Measurements from ENCODE around the genes TBC1D17, KLK13, LIM2 and ZNF175.

DNA sequence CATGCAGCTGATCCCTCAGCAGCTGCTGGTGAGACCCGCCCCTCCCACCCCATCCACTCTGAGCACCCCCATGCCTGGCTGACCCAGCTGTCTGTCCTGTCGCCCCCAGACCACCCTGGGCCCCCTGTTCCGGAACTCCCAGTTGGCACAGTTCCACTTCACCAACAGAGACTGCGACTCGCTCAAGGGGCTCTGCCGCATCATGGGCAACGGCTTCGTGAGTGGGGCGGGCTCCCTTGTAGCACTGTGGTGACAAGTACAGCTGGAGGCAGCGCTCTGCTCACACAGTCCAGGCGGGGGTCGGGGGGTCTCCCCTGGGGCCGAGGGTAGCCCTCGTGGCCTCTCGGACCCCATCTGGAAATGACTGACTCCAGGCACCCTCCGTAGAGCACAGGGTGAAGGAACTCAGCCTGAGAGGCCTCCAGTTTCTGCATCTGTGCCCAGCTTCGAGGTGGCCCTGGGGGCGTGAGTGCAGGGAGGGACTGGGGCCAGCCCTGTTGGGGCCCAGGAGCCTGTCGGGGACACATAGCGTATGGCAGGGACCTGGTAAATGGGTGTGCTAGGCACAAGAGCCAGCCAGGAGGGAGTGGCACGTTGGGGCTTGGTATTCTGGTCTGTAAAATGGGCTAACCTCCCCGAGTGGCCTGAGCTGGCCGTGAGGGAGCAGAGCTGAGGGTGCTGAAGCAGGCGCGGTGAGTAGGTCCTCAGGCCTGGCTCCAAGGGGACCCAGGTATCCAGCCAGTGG, 12.3 kb downstream of the PNKP start:
- PRO-cap: no peak
- RAMPAGE, long total RNA: no peak

DNA sequence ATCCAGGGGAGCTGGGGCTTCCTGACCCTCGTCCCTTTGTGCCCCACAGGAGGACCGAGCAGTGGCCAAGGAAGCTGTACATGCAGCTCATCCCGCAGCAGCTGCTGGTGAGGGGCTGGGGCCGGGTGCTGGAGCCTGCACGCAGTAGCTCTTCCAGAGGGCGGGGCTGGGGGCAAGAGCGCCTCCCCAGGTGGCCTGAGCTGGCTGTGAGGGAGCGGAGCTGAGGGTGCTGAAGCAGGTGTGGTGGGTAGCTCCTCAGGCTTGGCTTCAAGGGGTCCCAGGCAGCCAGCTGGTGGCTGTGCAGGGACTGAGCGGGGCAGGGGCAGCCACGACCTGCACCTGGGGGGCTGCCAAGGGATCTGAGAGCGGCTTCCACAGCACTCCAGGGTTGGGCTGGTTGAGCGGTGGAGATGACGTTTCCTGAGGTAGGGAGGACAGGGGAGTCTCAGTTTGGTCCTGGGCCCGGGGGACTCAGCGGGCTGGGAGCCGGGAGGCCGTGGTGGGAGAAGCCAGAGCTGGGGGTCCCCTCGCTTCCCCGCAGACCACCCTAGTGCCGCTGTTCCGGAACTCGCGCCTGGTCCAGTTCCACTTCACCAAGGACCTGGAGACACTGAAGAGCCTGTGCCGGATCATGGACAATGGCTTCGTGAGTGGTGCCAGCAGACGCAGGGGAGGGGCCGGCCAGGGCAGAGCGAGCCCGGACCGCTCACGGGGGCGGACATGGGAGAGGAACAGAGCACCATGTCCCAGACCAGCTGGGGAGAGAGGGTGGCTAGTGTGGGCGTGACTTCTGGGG, 9.2 kb downstream of the PNKP start:
- PRO-cap: no peak
- RAMPAGE, long total RNA: no peak

- PRO-cap: unidirectional peak, plus-strand start at chr19:49877702
- RAMPAGE, long total RNA: no peak
These were observed at the start of gene TBC1D17 for GRCh38 chr19:49877585-49878590. TBC1D17 (plus strand) TSS chr19:49877702.

- PRO-cap: no peak
- RAMPAGE, long total RNA: no peak
These were observed 25.1 kb downstream of the ZNF473 start for GRCh38 chr19:50050728-50051422.

- PRO-cap: no peak
- RAMPAGE, long total RNA: no peak
These were observed 57.4 kb downstream of the KCNC3 start for GRCh38 chr19:50271779-50272158.

- PRO-cap: no peak
- RAMPAGE, long total RNA: no peak
These were observed 53.4 kb downstream of the KCNC3 start for GRCh38 chr19:50275763-50276276.

DNA sequence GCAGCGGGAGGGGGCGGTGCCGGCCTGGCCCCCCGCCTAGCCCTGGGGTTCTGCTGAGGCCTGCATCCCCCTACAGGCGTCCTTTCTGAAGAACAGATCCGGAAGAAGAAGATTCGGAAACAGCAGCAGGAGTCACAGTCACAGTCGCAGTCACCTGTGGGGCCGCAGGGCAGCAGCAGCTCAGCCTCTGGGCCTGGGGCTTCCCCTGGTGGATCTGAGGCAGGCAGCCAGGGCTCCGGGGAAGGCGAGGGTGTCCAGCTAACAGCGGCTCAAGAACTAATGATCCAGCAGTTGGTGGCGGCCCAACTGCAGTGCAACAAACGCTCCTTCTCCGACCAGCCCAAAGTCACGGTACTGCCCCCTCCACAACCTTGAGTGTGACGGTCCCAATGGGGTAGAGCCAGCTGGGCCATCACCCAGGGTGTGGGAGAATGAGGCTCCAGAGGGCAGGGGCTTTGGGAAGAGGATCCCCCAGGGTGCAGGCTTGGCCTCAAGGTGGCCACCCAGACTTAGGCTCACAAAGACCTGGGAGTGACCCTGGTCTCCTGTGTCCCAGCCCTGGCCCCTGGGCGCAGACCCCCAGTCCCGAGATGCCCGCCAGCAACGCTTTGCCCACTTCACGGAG, 2.3 kb downstream of the NR1H2 start:
- PRO-cap: no peak
- RAMPAGE, long total RNA: no peak

DNA sequence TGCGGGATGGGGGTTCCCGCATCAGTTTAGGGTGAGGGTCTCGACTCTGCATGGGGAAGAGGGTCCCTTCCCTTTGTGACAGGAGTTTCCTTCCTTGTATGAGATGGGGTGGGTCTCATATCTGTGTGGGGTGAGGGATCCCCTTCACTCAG, 288 bp downstream of the MYBPC2 start:
- PRO-cap: no peak
- RAMPAGE, long total RNA: no peak

GRCh38 chr19:50461166-50461689, 15.1 kb upstream of the EMC10 start:
- PRO-cap: no peak
- RAMPAGE, long total RNA: no peak

- PRO-cap: no peak
- RAMPAGE, long total RNA: no peak
These were observed 8.6 kb upstream of the GARIN5A start for GRCh38 chr19:50485250-50485638.

DNA sequence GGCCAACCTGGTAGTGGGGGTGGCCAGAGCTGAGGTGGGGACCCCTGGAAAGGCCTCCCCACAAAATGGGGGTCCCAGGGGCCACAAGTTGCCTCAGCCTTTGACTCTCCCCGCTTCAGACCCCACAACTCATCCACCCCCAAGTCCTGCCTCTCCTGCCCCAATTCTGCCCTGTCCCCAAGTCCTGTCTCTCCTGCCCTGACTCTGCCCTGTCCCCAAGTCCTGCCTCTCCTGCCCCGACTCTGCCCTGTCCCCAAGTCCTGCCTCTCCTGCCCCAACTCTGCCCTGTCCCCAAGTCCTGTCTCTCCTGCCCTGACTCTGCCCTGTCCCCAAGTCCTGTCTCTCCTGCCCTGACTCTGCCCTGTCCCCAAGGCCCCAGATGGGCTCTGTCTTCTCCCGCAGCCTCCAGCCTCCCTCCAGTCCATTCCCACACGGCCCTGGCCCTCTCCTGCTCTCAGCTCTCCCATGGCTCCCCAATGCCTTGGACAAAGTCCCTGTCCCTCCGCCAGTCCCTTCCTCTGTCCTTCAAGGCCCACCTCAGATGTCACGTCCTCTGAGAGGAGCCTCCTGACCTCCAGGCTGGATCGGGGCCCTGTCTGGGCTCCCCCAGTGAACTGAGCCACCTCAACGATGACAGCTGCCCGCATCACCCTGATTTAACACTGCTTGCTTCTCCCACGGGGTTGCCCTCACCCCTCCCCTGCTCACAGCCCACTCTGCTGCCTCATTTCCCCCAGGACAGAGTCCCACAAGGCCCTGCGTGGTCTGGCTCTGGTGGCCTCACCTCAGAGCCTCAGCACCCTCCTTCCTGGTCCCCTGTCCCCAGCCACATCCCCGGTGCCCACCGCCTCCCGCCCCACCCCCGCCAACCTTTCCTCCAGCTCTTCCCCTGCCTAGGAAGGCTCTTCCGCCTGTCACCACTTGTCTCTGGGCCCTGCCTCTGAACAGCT, 3.0 kb downstream of the JOSD2 start:
- PRO-cap: no peak
- RAMPAGE, long total RNA: no peak

DNA sequence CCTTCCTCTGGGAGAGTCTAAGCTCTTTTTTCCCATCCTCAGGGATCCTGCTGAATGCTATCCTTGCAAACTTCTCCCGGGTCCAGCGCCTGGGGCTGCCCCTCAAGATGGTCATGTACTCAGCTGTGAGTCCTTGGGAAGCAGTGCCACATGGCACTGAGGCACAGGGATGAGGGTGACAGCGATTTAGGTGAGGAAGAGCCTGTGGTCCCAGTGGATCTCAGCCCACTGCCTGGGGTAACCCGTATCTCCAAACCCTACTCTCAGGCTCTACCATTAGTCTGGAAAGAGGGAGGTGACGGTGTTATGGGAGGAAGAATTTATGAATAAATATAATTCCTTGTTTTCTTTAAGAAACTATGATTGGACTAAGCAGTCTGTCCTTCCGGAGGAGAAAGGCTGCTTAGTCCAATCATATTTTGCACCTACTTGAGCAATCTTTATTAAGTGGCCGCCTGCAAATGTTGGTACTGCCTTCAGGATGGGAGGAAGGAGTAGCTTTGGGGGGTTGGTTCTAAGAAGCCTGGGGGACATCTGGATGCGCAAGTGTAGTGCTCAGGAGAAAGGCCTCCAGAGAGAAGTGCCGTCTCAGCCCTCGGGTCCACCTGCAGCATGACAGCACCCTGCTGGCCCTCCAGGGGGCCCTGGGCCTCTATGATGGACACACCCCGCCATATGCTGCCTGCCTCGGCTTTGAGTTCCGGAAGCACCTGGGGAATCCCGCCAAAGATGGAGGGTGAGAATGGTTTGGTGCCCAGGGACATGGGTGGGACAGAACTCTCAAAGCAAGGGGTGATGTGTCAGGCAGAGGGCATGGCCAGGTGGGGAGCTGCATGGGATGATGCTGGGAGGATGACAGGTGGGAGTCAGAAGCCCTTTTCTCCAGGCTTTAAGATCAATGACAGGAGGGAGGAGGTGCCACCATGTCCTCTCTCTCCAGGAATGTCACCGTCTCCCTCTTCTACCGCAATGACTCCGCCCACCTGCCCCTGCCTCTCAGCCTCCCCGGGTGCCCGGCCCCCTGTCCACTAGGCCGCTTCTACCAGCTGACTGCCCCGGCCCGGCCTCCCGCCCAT, 4.0 kb downstream of the ACP4 start:
- PRO-cap: no peak
- RAMPAGE, long total RNA: no peak

DNA sequence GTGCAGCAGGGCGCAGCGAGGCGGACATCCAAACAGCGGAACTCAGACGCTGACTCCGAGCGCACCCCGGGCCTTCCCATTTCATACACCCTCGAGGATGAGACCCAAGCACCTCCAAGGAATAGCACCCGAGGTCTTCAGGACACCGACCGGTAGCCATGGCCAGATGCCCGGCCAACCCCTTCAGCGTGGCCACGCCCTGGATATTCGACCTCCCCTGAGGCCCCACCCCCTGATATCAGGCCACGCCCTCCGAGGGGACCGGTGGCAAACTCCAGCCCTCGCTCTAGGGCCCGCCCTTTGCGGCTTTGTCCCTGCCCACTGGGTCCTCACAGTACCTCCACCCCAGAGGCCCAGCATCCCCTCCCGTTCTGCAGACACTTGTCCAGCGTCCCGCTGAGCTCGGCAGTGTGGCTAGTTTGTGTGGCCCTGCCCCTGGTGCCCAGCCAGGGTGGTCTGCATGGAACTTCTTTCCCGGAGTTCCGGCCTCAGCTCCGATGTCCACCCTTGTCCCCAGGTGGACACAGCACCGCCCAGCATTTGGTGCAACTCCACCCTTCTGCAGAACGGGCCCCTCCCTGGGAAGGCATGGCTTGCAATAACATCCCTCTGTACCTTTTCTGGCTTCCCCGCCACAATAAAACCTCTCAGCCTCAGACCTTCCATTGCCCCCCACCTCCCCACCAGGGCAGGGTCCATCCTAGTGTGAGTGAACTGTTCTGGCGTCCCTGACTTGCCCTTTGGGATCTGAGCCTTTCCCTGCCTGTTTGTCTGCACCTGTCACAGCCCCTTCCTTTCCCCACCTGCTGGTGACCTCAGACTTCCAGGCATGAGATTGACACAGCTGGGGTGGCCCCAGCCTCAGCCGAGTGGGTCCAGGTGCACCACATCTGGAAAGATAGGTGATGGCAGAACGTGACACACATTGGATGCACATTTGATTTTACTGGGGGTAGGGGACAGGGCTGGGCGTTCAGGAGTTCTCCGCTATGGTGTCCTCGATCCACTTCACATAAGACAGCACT, 5.1 kb downstream of the KLK1 start:
- PRO-cap: no peak
- RAMPAGE, long total RNA: no peak

DNA sequence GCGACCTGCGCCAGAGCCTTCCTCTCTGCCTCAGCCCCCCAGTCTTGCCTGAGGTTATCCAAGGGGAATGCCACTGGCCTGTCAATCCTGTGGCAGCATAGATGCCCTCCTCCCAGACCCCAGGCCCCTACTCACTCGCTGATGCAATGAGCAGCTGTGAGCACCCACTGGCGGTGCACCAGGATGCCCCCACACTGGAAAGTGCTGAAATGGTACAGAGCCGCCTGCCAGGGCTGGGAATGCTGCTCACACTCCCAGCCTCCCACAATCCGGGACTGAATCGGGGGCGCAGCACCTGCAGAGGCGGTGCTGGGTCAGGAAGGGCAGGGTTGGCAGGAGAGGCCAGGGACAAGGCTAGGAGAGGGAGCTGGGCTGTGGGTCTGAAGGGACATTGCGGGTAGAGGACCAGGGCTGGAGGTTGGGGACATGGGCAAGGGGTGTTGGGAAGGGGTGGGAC, 2.0 kb downstream of the KLK1 start:
- PRO-cap: no peak
- RAMPAGE, long total RNA: no peak

- PRO-cap: no peak
- RAMPAGE, long total RNA: no peak
These were observed at the start of gene KLK13 for GRCh38 chr19:51064722-51065310. KLK13 (minus strand) TSS chr19:51065092.

GRCh38 chr19:51167070-51167524, 25.0 kb downstream of the SIGLEC7 start:
- PRO-cap: no peak
- RAMPAGE, long total RNA: no peak

- PRO-cap: no peak
- RAMPAGE, long total RNA: no peak
These were observed 4.8 kb downstream of the ETFB start for GRCh38 chr19:51361492-51361764.

GRCh38 chr19:51387799-51388278, at the start of gene LIM2:
LIM2 (minus strand) TSS chr19:51387974.
- PRO-cap: no peak
- RAMPAGE, long total RNA: no peak

DNA sequence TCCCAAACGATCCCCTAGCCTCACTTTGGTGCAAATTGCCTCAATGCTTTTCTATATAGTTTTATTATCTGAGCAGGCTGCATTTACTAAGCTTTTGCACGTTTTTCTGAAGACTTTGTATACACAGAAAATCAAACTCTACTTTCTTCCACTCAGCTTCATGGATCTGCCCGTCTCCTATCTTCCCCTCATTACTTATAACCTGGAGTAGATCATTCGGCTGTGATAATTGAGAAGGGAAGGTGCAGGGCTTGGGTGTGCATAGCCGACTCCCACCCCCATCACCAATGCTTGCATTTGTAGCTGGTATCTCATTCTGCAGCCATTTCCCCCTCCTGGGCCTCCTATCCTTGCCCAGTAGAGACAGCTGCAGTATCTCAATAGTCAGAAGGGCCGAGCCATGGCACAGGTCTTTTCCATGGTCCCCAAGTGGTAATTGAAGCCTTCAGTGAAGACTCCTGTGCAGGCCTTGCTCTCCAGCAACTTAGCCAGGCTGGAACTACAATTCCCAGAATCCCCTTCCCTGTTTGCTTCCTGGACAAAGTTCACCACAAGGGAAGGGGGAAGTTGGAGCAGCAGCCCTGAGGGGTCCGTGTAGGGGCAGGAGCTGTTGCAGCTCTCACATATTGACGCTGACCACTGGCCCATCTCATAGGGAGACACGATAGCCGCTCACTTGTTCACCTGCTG, 2.0 kb upstream of the SIGLEC8 start:
- PRO-cap: no peak
- RAMPAGE, long total RNA: no peak

DNA sequence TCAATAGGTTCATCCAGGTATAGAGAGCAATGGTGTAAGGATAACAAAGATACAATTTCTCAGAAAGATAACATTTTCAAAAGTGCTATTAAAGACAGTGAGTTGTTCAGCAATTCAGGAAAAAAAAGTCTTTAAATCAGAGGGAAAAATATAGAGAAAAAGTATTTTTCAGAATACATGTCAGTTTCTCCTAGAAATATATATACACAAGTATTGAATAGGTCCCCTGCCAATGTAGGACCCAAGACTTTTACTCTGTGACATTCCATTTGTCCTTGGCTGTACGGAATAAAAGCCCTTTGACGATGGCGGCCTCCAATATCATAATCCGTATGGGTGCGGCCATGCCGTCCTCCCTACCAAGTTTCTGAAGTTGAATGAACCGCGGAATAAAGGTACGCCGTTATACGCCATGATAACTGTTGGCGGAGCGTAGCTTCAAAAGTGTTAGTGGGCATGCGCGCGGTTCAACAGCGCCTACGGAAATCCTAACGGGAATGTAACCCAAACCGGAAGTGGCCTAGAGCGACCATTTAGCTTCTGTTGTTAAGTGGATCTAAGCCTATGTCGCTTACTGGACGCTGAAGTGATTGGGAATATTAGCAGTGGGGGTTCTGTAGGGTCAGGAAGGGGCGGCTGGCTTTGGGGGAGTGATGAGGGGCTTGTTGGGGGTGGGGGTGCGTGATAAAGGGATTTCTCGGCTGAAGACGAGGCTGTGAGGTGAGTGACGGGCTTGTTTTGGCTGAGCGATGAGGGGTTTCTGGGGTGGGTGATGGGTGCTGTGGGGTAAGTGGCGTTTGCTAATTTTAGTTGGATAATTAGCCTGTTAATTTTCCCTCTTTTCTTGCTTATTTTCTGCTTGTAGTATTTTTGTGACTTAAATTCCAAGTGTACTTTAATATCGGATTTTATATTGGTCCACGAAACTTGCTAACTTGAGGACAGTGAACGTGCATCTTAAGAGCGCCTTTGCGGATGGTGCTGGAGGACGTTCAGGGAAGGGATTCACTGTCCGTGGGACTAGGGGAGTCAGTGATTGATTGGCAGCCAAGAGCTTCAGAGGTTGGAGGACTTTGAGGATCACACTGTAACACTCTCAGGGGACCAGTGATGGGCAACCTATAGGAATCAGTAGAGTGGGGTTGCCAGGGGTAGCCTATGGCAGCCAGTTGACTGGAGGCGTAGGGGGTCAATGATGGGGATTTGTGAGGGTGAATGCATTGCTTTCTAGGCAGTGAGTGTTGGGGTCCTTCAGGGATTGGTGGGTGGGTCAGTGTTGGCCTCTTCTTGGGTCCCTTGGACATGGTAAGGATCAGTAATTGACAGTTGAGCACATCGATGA, at the start of gene ZNF175:
Gene ZNF175 (plus strand): TSS at position 528 of the 1,342 bp plus-strand sequence.
- PRO-cap: no peak
- RAMPAGE, long total RNA: no peak

All from spinal cord (tissue), 3 donors.